ENCODE results near the genes PLEKHG3 and PALS1.

GRCh38 chr14:64431433-64431887 lies 33.8 kb upstream of the AKAP5 start:
- RRBS, result no CpG with 5 or more reads among the region's 5 CpGs

- RRBS, result no CpG with 5 or more reads among the region's 6 CpGs
Observed at GRCh38 chr14:64445108-64445901, 20.0 kb upstream of the AKAP5 start.

DNA sequence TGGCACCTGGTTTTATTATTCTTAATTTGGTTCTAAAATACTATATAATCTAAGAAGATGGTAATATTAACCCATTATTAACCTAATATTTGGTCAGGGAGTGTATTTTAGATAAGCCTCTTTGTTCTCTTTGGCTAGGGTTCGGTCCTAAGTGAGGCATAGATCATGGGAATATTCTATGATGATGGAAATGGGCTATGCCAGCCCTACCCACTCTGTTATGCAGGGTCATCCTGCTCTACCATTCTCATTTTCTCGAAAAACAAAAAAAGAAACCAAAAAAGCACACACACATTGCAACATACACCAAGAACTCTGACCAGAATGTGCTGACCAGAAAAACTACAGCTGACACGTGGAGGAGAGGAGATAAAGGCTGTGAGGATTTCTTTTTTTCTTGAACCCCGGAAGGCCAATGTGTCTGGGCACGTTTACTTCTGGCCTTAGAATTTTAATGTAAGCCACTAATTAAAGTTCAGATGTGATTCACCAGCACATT lies 66.6 kb upstream of the PLEKHG3 start:
- RRBS, result no CpG with 5 or more reads among the region's 5 CpGs

- RRBS, result no CpG with 5 or more reads among the region's 10 CpGs
Observed at GRCh38 chr14:64645242-64645967, 58.8 kb upstream of the PLEKHG3 start.

GRCh38 chr14:64703619-64704801 lies at the start of gene PLEKHG3:
Gene PLEKHG3 (plus strand): TSS chr14:64704424.
- RRBS, result 4% methylated on average over 27 of the region's 92 CpGs

GRCh38 chr14:64754568-64755343 lies 50.5 kb downstream of the PLEKHG3 start:
- RRBS, result no CpG with 5 or more reads among the region's 8 CpGs

- RRBS, result no CpG with 5 or more reads among the region's 6 CpGs
Observed at GRCh38 chr14:64997211-64998023, 10.7 kb downstream of the FNTB start.

DNA sequence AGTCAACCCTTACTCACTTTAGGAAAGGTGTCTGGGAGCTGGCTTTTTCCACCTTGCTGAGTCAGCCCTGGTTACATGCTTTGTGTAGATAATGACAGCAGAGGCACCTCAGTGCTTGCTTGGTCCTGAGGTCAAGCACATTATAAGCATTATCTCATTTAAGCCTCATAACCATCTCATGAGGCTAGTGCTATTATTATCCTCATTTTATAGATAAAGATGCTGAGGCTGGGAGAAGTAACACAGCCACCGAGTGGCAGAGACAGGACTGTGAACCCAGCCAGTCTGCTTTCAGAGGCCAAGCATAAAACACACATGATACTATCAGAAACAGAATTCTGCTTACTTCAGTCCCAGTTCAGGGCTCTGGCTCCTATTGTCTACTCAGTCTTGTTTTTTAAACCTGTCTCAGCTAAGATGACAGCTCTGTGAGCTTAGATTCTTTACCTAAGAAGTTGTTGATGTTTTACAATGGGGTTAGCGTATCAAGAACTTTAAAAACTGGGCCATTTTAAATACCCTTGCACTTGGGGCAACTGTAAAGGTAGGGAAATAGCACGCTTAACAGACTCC lies 29.3 kb downstream of the MAX start:
- RRBS, result no CpG with 5 or more reads among the region's 3 CpGs

DNA sequence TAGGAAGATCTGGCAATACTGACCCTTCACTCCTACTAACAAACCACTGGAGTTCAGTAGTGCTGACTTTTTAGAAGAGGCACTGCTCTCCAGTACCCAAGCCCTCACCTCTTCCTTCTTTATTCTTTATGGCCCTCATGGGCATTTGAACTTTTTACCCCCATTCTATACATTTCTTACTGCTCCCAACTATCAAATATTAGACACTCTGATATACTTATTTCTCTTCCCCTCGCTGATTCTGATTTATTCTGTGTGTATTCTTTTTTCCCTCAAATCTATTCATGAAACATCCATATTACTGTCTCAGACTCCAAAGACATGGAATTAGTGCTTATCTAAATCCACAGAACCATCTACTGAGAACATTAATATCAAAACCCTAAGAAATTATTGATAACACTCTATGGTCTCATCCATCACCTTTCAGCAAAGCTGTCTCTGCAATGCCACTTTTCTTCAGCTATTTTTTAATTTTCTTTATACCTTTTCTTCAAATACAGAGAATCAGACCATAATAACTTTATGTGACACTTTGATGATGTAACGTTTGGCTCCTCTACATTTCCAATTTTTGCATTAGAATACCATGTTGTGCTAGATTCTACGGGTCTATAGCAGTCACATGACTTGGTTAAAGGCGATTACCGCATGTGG lies 1.7 kb downstream of the MAX start:
- RRBS, result no CpG with 5 or more reads among the region's 5 CpGs

DNA sequence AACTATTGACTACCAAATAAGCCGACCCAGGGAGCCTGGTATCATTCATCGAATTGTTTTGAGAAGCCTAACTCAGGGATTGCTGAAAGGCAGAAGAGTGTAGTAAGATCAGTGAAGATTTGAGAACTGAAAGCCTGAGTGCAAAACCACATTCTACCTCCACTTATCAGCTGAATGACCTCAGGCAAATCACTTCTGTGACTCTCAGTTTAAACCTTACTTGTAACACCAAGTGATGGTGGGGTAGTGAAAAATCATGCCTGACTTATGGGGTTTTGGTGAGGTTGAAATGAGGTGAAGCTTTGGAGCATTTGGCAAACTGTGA lies 126.1 kb upstream of the MAX start:
- RRBS, result no CpG with 5 or more reads among the region's 2 CpGs

DNA sequence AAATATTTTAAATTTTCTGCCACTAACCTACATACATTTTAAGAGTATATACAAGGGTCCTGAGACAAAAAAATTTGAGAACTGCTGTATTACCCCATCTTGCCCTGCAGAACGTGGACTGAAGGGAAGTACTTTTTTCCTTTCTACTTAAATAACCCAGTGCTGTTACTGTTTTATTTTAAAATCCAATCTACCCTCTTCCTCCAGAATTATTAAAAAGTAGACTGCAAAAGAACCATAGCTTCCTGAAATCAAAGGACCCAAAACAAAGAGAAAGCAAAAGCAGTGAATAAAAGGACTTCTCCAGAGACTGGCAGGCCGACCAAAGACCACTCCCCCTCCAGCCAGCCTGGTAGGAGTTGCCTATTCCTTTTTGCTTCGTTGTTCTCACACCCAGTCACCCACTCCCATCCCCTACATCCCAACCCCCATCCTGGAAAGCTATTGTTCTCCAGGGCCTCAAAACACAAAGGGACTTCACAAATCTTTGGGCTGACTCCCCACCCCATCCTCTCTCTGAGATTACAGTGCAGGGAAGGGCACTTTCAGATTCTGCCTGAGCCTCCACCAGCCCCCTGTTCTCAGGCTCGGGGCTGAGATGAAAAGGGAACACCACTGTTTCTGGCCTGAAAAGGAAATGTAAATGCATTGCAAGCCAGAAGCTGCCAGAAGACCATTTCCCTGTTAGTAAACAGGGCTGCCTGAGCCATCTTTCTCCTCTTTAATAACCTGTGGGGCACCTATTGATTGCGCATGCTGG lies 130.6 kb upstream of the FUT8 start:
- RRBS, result no CpG with 5 or more reads among the region's 5 CpGs

GRCh38 chr14:65296954-65297235 lies 115.6 kb upstream of the FUT8 start:
- RRBS, result no CpG with 5 or more reads among the region's 3 CpGs

GRCh38 chr14:65329889-65330286 lies 82.6 kb upstream of the FUT8 start:
- RRBS, result no CpG with 5 or more reads among the region's 2 CpGs

GRCh38 chr14:65353006-65353441 lies 59.5 kb upstream of the FUT8 start:
- RRBS, result no CpG with 5 or more reads among the region's 1 CpG

- RRBS, result 2% methylated on average over 26 of the region's 37 CpGs
Observed at GRCh38 chr14:65412283-65412665, 256 bp upstream of the FUT8 start.

DNA sequence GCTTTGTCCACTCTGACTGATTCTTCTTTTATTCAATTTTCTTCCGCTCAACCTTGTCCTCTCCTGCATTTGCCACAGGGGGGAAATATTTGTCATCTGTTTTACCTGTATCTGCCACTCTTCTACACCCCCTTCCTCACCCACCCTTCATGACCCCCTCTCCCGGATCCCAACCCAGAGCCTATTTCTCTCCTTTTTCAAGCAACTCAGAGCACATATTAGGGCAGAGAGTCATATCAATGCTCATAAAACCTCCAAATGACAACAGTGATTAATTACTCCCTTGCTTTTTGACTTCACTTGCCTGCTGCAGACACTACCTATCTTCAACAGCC lies 340.9 kb downstream of the FUT8 start:
- RRBS, result no CpG with 5 or more reads among the region's 2 CpGs

- RRBS, result no CpG with 5 or more reads among the region's 7 CpGs
Observed at GRCh38 chr14:65797704-65798022, 385.1 kb downstream of the FUT8 start.

- RRBS, result no CpG with 5 or more reads among the region's 4 CpGs
Observed at GRCh38 chr14:66650279-66651077, 142.5 kb downstream of the GPHN start.

DNA sequence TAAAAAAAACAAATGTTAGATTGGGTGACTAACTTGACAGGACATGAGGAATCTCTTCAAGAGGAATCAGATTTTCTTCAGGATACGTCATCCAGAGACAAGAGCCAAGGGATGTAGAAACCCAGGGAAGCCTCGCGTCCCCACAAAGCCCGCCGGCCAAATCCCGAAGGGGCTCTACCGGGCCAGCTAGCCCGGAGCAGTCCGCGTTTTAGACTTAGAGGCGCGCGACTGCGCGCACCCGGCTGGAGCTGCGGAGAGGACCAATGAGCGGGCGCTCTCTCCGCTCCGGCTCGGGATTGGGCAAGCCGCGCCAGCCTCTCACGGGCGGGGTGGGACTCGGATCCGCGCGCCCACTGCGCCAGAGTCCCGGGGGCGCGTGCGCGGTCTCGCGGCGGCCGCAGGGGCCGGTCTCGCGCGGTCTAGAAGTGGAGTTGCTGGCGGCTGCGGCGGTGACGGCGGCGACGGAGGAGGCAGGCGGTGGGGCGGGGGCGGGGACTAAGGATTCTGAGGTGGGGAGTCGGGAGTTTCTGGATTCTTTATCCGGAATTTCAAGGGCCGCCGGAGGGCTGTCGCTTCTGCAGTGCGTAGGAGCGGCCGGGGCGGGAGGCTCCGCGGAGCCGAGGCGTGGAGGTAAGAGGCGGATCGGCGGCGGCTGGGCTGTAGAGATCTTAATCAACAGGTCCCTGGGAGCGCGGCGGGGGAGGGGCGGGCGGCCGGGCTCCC lies at the start of gene PALS1:
PALS1 (plus strand) TSS at position 532 of the 723 bp plus-strand sequence.
- RRBS, result 2% methylated on average over 42 of the region's 77 CpGs

DNA sequence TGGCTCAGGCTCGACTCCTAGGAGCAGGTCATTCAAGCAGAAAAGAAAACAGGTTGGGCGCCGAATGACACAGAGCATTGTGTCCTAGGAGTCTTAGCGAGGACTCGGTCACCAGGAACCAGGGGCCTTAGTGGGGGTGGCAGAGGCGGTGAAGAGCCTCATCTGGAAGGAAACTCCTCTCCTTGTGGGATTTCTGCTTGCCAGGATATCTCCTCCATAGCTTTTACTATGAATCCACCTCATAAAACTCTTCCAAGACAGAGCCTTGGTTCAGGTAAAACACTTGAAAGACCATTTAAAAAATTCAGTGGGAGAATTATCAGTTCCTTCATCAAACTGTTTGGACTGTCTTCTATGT lies 699 bp downstream of the PLEKHH1 start:
- RRBS, result no CpG with 5 or more reads among the region's 6 CpGs